A172 (cell line): ENCODE data around the gene ZBTB49.

- RAMPAGE, long total RNA, result no peak
These were observed 580 bp upstream of the MFSD10 start for GRCh38 chr4:2935079-2935731.

DNA sequence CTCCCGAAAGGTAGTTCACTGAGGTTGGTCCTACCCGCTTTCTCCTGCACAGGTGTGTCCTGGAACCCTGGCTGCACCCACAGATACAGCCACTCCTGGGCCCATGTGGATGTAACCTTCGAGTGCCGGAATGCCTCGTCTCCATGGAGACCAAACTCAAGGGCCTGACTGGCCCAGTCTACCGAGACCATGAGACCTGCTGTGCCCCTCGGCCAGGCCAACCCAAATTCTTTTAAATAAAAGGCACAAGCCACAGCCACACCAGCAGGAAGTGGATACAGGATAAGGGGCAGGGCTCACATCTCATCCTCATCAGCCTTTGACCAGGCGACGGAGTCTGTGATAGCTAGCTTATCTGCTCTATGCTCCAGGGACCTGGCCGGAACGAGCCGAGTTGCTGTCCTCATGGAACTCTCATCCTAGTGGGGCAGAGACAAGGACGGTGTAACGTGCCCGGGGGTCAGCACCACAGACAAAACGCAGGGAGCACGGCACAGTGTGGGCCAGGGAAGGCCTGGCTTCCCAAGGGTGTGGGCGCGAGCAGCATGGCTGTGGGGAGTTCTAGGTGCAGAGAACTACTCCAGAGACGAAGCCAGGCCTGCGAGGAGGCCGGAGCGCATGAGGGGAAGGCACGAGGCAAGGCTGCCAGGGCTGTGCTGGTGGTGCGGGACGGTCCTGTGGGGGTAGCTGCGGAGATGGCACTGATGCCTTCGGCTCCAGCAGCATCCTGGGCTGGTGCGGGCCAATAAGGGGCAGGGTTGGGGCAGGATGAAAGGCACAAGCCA lies 5.8 kb upstream of the MFSD10 start:
- RAMPAGE, long total RNA, result no peak

DNA sequence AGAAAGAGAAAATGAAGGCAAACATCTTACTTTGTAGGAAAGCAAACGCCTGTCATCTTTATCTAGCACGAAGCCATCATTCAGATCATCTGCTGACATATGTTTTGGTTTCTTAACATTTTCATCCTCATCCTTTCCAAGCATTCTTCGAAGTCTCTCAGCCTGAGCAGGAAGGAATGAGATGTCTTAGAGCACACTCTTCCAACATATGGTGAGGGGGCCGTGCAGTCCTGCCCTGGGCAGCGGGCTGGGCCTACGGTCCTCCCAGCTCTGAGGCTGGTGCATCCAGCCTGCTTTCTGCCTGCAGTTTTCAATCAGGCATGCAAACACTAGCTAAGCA lies 12.2 kb downstream of the NOP14 start:
- RAMPAGE, long total RNA, result no peak

GRCh38 chr4:3073468-3074289 lies 802 bp upstream of the HTT start:
- RAMPAGE, long total RNA, result no peak

DNA sequence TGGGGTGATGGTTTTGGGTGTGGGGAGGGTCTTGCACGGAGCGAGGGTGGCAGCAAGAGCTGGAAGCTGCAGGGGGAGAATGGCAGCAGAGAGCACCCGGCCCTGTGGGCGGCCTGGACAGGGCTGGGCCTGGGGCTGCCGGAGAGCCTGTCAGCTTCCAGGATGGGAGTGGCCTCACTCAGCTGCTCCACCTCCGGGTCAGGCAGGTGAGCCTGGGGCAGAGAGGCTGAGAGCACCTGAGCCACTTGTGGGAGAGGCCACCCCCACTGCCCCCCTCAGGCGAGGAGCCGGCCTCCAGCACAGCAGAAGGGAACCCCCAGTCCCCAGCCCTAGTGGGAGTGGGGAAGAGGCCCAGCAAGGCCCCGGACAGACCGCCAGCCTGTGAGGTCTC lies 1.6 kb downstream of the MSANTD1 start:
- RAMPAGE, long total RNA, result no peak

- RAMPAGE, long total RNA, result no peak
These were observed 1.3 kb upstream of the RGS12 start for GRCh38 chr4:3291534-3291955.

DNA sequence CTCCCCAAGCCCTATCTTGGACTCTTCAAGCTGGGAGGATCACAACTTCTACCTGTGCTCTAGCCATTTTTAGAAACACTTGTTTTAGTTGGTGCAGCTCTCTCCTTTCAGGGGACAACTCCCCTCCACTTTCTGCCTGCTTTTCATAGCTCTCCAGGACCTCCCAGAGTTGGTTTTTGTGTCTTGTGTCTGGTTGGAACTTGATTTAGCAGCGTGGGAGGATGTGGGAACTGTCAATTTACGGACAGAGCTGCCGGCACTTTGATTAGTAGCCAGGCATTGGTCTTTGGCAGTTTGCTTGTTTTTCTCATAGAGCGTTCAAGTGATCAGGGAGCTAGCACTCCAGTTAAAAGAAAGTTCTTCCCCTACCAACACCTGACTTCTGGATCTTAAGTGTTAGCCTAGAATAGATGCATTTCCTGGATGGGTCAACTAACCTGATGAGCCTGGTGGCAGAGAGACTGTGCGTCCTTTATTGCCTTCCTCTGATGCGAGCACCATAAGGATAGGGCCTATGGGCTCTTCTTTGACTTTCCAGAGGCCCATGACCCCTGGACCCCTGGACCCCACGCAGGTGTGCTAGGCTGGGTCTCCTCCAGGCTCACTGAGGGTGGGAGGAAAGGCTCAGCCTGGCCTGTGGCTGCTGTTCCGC lies 6.6 kb downstream of the RGS12 start:
- RAMPAGE, long total RNA, result no peak

GRCh38 chr4:3303273-3303463 lies 10.3 kb downstream of the RGS12 start:
- RAMPAGE, long total RNA, result no peak

DNA sequence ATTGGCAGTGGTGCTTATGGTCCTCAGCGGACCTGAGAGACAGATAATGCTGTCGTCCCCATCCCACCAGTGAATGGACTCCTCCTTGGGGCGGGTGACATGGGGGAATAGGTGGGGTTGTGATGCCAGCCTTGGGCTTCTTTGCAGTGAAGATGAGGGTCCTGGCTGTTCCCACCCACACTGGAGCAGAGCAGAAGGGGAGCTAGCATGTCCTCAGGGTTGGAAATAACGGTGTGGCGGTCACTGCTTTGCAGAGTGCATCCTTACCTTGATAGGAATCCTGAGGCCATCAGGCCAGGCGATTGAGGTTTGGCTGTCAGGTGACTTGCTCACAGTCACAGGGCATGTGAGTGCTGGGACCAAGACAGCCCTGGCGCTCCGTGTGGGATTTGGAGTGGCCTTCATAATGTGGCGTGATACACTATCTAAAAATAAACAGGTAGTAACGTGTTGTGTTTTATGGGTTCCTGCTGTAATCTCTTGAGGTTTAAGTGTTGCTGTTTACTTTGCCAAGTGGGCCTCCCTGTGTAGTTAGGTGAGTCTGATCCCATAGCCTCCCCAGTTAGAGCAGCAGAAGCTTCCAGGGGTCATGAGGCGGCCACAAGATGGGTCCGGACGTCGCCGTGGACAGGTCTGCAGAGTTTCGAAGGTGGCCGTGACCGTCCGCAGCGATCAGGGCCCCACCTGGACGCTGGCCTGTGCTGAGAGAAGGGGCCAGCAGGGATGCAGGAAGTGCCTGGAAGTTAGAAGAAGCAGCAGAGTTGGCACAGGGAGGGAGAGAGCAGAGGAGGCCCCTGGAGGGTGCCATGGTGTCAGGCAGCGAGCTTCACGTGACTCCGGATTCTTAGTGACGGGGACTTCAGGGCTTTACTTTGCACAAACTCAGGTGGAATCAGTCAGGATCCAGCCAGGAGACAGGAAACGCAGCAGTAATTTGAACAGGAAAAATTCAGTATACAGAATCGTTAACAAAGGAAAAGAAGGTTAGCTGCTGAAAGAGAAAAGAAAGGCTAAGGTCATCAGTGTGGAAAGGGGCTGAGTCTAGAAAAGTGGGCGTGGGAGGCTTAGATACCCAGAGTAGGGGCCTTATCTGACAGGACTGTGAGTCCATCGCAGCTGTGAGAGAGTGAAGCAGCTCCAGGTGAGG lies 27.7 kb downstream of the RGS12 start:
- RAMPAGE, long total RNA, result no peak

- RAMPAGE, long total RNA, result no peak
These were observed 49.5 kb downstream of the RGS12 start for GRCh38 chr4:3342160-3342942.

- RAMPAGE, long total RNA, result no peak
These were observed 71.9 kb upstream of the HGFAC start for GRCh38 chr4:3369626-3370559.

- RAMPAGE, long total RNA, result no peak
These were observed 70.2 kb upstream of the HGFAC start for GRCh38 chr4:3371392-3372198.

DNA sequence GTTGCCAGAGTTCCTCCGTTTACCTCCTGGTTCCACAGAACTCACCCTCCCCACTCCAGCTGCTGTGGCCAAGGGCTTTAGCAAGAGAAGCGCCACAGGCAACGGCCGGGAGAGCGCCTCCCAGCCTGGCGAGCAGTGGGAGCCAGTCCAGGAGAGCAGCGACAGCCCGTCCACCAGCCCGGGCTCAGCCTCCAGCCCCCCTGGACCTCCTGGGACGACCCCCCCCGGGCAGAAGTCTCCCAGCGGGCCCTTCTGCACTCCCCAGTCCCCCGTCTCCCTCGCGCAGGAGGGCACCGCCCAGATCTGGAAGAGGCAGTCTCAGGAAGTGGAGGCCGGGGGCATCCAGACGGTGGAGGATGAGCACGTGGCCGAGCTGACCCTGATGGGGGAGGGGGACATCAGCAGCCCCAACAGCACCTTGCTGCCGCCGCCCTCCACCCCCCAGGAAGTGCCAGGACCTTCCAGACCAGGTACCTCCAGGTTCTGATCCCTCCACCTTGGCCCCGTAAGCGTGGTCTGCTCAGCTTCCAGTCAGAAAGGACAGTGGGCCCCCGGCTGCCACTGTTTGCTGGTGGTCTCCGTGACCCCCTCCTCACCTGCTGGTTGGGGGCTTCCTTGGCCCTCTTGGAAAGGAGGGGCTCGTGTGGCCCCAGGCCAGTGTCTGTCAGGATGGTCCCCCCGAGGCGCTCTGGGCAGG lies 11.1 kb upstream of the HGFAC start:
- RAMPAGE, long total RNA, result no peak

DNA sequence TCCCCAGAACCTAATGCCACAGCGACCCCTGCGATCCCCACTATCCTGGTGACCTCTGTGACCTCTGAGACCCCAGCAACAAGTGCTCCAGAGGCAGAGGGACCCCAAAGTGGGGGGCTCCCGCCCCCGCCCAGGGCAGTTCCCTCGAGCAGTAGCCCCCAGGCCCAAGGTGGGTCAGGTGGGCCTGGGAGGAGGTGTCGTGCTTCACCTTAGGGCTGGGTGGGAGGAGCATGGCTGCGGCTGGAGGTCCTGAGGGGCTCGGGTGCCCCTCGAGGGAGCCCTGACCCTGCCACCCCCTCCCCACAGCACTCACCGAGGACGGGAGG lies 939 bp downstream of the HGFAC start:
- RAMPAGE, long total RNA, result no peak

DNA sequence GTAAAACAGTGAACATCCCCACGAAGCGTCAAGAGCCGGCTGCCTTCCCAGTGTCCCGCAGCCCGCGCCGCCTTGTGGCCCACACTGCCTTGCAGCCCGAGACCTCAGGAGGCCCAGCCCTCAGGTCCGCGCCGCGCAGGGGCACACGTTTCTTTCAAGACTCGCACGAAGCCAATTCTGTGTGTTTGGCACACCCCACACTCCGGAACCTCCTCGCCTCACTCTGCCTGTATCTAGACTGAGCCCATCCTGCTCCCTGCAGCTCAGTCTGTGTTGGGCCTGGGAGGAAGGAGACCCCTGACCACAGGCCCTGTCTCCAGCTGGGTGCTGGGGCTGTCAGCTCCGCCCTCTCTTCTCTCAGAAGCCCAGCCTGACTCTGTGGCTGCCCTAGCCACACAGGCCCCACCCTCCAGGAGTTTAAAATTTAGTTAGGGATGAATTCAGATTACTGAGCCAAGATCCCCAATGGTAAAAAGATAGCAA lies 5.7 kb downstream of the LRPAP1 start:
- RAMPAGE, long total RNA, result no peak

DNA sequence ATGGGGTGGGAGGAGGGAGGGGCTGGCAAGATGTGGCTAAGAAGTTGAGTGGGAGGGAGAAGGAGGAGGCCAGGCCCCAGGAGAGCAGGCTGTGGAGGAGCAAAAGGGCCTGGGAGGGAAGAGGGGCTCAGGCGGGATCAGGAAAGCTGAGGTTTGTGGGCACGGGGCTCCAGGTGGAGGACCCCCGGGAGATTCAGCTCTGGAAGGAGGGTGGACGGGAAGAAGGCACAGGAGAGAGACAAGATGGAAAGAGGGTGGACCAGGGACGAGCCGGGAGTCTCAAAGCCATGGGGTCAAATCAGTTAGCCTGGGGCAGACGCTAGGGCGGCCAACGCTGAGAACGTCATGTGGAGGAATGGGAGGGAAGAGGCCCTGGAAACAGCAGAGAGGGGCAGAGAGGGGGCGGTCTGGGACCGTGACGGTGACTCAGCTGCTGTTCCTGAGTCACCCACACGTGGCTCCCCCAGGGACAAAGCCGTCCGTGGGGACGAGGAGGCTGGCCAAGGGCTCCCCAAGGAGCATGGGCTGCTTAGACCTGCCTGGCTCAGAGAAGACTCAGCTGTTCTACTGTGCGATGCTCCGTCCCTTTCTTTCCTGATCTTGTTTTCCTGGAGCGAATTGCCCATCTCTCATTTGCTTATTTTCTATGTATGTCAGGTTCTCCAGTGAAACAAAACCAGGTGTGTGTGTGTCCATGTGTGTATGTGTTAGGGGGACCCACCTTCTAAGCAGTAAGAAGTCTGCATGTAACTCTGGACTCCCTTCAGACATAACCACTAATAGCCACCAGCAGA lies 108.3 kb upstream of the LRPAP1 start:
- RAMPAGE, long total RNA, result no peak

DNA sequence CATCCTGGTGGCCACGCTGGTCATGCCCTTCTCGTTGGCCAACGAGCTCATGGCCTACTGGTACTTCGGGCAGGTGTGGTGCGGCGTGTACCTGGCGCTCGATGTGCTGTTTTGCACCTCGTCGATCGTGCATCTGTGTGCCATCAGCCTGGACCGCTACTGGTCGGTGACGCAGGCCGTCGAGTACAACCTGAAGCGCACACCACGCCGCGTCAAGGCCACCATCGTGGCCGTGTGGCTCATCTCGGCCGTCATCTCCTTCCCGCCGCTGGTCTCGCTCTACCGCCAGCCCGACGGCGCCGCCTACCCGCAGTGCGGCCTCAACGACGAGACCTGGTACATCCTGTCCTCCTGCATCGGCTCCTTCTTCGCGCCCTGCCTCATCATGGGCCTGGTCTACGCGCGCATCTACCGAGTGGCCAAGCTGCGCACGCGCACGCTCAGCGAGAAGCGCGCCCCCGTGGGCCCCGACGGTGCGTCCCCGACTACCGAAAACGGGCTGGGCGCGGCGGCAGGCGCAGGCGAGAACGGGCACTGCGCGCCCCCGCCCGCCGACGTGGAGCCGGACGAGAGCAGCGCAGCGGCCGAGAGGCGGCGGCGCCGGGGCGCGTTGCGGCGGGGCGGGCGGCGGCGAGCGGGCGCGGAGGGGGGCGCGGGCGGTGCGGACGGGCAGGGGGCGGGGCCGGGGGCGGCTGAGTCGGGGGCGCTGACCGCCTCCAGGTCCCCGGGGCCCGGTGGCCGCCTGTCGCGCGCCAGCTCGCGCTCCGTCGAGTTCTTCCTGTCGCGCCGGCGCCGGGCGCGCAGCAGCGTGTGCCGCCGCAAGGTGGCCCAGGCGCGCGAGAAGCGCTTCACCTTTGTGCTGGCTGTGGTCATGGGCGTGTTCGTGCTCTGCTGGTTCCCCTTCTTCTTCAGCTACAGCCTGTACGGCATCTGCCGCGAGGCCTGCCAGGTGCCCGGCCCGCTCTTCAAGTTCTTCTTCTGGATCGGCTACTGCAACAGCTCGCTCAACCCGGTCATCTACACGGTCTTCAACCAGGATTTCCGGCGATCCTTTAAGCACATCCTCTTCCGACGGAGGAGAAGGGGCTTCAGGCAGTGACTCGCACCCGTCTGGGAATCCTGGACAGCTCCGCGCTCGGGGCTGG lies 1.1 kb downstream of the ADRA2C start:
- RAMPAGE, long total RNA, result no peak

DNA sequence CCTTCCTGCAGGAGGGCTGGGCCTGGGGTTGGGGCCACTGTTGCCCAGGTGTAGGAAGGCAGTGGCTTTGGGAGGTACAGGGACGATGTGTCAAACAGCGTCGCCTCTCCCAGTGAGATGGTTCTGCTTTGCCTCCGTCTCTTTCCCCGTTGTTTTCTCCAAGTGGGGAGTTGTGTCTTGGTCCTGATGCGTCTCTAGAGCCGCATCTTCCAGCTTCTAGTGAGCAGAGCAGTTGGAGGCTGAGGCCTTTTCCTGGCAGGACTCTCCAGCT lies 172.7 kb downstream of the ADRA2C start:
- RAMPAGE, long total RNA, result no peak

DNA sequence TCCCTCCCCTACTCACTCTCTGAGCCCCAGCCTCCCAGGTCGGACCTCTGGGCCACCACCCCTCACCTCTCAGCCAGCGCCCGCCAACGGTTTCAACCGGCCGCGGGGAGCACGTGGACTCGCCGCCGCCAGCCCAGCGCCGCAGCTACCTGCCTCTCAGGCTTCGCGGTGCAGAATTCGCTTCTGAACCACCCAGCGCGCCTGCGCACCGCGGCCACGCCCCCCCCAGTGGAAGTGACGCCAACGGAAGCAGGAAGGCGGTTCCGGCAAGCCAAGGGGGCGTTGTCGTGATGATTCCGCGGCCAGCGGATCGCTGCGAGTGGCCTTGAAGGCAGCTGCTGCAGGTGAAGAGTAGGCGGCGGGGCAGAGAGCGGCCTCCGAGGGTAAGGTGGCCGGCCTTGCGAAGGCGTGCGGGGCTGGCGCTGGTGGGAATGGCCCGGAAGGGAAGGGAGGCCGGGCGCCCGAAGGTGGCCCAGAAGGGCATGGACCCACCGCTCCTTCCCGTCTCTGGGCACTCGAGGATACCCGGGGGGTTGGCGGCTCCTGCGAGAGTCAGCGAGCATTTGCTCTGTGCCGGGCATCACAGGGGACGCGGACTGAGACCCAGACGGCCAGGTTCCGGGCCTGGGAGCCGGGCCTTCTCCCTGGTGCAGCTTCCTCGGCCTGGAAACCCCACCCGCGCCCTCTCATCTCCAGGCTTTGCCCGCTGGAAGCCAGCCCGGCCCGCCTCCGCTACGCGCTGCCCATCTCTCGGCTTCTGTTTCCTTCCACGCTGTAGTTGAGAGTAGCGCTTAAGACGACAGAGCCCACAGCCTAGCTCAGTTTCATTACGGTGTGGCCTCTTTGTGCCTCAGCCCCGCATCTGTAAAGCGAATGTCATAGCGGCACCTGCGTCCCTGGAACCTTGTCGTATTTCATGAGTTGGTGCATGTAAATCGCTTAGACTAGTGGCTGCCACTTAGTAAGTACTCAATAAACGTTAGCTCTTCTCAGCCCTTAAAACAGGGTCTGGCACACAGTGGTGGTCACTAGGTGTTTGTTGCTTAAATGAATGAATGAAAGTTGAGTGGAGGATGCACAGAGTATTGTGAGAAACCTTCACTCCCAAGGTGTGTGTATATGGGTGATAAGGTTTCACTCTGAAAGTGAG lies at the start of gene ZBTB49:
TSS of gene ZBTB49 (plus strand) at position 282 of the 1,150 bp plus-strand sequence.
- RAMPAGE, long total RNA, result start-site peak on the minus strand centred at position 156 of the sequence, 59 bp wide, 193 and 284 reads in 2 replicates; start-site peak on the plus strand centred at position 283 of the sequence, 52 bp wide, 49 and 13 reads in 2 replicates

DNA sequence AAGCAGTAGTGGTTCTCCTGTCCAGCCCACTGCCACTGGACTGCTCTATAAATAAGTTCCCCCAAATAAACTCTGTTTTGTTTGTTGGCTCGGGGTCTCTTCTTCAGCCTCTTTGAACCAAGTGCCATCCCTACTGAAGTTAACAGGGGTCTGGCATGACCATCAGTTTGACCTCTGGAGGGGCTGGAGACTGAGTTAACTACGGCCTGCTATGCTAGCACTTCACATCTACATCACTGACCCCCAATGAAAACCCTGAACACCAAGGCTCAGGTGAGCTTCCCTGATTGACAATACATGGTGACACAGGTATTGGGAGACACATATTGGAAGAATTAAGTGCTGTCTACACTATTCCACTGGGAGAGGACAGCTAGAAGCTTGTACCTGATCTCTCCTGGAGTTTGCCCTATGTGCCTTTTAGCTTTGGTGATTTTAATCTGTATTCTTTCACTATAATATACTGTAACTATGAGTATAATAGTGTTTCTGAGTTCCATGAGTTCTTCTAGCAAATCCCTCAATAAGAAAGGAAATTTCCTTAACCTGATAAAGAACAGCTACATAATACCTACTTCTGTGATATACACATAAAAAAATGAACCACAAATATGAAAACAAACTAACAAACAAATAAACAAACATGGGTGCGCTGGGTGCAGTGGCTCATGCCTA lies 57.4 kb downstream of the NSG1 start:
- RAMPAGE, long total RNA, result no peak